AG04450 (cell line): Measurements from ENCODE around the genes RBPMS2 and ANKDD1A.

DNA sequence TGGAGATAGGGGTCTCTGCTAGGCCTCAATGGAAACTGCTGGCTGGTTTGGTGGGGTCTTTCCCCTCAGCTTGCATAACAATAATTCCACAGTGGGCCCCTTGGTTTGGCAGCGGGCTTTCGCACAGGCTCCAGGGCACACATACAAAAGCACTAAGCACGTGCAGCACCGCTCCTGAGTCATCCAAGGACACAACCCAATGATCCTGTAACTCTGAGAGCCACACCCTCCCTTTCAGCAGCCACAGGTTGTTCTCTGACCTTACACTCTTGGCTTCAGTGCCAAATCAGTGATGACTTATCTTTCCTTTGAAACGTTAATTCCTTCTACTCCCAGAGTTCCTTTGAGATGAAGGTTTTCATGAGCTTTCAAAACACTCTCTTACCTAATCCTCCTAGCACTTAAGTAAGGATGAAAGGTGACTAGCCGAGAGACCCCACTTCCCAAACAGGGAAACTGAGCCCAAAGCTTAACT lies 41.6 kb downstream of the DAPK2 start:
- CAGE, long polyA plus RNA = no peak
- RRBS = no CpG with 5 or more reads among the region's 6 CpGs

DNA sequence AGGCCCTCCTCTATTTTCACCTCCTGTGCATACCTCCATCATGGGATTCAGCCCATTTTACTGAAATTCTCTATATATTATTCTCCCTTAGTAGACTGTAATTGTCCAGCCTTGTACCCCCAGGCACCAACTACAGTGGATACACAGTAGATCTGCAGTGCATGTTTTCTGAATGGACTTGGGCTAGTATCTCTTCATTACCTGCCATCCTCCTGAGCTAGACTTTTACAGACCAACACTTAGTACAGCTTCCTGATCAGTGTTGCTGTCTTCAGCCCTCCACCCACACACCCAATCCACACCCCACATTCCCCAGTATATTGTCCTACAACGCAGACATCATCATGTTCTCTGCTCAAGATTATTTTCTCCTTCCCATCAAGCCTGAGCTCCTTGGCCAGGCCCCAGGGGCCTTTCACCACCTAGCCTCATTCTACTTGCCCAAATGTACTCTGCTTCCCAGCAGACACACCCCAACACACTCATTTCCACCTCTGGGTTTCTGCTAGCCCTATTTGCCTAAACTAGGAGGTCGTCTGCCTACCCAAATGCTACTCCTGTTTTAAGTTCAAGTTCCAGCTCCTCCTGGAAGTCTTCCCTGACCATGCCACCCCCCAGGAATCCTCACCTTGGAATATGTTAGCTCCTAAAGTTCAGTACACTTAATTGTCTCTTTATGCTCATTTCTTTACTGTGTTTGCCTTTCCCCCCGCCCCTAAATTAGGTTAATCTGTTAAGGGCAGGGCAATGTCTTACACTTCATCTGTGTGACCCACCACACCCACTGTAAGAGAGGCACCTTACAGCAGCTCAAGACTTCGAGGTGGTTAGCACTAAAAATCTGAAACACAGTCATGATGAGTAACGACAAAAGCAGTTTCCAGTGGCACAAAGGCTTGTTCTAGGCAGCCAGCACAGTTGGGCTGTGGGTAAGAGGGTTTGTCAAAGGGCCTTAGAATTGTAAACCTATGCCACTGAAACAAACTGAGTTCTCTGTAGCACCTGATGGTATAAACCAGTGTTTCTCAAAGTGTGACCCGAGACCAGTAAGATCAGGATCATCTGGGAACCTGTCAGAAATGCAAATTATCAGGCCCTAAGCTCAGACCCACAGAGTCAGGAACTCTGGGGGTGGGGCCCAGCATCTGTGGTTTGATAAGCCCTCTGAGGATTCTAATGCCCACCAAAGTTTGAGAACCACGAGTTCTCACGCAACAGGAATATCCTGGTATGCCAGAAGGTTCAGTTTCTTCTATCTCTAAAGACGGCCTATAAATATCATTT lies 36.8 kb downstream of the DAPK2 start:
- CAGE, long polyA plus RNA = no peak
- RRBS = no CpG with 5 or more reads among the region's 9 CpGs

- CAGE, long polyA plus RNA = no peak
- RRBS = no CpG with 5 or more reads among the region's 16 CpGs
Observed at GRCh38 chr15:64156523-64157346, 5.2 kb downstream of the SNX22 start.

DNA sequence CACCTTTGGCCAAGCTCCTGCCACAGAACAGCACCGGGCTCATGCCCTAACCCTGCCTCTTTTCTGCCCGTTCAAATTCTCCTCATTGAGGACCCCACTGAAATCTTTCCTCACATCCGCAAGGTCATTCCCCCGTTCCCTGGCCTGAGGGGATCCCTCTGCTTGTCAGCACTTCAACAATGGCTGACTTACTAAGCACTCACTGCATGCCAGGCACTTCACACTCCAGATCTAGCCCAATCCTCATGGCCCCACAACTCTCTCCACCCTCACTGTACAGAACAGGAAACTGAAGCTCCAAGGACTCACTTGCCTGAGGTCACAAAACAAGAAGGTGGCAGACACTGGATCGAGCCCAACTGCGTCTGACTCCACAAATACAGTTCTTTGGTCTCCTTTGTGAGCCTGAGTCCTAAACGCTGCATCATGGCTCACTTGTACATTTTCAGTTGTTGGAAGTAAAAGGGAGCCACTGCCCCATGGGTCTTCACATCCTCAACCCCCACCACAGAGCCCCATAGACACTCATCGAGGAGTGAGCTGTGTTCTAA lies 4.0 kb downstream of the PPIB start:
- CAGE, long polyA plus RNA = no peak
- RRBS = 100% methylated on average over 1 of the region's 8 CpGs

- CAGE, long polyA plus RNA = no peak
- RRBS = no CpG with 5 or more reads among the region's 5 CpGs
Observed at GRCh38 chr15:64246664-64247217, 83.9 kb upstream of the PPIB start.

DNA sequence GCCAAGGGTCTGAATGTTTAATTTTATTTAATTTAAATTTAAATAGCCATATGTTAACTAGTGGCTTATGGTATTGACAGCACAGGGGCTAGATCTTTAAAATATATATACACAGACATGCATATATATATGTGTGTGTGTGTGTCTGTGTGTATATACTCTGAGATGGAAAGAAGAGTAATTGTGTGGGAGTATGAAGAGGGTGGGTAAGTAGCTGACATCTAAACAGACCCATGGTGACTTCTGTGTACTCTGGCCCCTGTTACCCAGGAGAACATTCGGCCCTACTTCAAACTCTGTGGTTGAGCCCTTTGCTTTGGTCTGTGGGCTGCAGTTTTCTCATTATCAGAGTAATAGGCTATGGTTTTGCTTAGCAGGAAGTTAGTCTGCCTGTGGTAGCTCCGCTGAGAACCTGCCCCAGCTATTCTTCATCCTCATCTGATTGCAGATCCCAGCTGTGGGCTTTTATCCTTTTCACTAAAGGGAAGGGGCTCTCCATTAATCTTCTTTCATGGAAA lies 141.4 kb downstream of the RBPMS2 start:
- CAGE, long polyA plus RNA = no peak
- RRBS = no CpG with 5 or more reads among the region's 2 CpGs

DNA sequence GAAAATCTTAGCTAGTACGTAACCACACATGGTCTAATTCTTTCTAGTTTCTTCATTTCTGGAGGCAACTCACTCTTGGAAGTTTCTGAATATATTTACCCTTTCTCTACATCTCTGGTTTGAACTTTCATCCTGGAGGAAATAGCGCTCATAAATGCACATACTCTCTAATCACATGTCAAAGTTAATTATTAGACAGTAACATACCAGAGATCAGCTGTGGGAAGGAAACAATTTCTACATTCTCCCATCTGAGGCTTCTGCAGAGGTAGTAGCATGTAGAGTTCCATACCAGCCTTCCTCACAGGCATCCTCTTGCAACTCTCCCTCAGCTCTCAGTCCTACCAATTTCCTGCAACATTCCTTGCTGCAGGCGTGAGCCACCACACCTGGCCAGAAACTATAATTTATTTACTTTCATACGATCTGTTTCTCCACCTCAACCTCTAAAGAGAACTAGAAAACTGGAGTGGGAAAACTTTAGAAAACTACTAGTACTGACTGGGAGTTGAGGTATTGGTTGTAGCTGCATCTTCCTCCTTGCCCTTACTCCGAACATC lies 132.4 kb downstream of the RBPMS2 start:
- CAGE, long polyA plus RNA = no peak
- RRBS = no CpG with 5 or more reads among the region's 5 CpGs

DNA sequence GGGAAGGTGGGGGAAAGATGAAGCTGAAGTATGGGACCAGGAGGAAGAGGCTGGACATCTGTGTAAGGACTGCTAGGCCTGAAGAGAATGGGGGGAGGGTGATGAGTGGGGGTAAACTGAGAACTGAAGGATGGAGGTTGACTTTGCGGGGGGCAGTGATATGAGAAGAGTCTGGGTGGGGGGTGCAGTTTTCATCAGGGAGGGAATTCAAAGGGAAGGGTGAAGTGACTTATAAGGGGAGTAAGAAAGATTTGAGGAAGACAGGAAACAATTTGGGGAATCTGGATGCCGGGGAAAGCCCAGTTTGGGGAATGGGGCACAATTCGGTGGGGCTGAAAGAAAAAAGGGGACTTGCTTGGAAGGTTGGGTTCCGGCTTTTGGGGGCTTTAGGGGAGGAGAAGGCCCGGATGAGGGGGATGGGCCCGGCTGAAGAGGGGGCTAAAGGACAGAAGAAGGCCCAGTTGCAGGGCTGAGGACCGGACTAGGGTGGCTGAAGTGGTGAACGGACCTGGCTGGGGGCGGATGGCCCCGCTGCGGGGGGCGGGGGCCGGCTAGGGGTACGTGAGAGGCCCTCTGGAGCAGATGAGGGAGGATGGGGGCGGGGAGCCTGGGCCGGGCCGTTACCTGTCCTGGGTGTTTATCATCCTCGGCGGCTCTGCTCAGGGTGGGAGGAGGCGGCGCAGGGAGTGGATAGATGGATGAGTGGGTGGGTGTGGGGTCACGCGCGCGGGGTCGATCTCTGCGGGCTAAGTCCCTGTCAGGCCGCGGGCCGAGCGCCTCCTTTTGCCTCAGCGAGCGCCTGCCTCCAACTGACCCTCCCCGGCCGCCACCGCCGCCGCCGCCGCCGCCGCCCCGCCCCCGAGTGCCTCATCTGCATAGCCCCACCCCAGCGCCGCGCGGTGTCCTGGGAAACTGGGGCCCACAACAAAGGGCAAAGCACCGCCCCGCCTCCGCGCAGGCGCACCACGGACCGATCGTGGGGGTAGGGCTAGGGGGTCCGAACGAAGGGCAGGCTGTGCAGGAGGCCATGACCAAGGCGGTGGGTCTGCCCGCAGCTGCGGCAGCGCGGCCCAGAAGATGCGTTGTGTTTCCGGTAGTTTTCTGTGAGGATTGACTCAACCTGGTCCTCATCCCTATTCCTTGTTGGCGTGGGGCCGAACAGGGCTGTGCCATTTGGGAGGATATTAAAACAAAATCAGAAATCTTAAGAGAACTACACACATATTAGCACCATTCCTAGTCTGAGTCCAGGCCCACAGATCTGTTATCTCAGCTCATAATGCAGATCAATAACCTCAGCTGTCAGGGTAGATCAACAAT lies 72.5 kb downstream of the RBPMS2 start:
- CAGE, long polyA plus RNA = no peak
- RRBS = 3% methylated on average over 12 of the region's 67 CpGs

DNA sequence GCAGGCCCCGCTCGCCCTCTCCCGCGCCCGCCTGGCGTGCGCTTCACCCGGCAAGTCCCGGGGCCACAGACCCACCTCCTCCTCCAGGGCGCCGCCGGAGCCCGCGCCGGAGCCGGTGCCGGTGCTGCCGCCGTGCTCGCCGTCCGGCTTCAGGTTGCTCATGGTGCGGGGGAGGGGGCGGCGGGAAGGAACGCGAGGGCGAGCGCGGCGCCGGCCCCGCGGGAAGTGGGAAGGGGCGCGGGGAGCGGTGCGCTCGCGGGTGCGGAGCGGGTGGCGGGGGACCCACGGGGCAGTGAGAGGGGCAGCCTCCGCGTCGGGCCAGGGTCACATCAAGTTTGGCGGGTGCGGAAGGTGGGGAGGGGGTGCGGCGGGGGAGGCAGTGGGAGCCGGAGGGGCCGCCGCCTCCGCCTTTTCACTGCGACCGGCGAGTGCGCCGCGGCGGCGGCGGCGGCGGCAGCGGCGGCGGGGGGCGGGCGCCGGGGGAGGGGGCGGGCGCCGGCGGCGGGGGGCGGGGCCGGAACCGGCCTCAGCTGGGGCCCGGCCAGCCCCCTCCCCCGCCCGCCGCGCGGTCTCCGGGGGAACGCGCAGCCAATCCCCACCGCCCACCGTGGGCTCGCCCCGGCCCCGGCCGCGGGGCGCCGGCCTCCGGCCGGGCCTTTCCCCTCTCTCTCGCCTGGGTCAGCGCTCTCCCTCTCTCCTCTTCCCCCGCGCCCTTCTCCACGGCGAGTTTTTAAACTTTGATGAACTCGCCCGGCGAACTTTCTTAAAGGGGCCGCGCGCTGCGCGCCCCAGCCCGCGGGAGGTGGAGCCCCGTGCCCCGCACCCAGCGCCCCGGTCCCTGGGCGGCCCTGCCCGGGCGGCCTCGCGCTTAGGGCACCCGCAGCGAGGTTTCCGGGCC lies at the start of gene RBPMS2:
RBPMS2 (minus strand) TSS at position 432 of the 898 bp plus-strand sequence.
- CAGE, long polyA plus RNA = no peak
- RRBS = 5% methylated on average over 68 of the region's 128 CpGs

GRCh38 chr15:64911221-64912699 lies at the start of gene ANKDD1A:
Gene ANKDD1A, plus strand, starts transcription at chr15:64911902.
- CAGE, long polyA plus RNA = no peak
- RRBS = 2% methylated on average over 21 of the region's 91 CpGs

DNA sequence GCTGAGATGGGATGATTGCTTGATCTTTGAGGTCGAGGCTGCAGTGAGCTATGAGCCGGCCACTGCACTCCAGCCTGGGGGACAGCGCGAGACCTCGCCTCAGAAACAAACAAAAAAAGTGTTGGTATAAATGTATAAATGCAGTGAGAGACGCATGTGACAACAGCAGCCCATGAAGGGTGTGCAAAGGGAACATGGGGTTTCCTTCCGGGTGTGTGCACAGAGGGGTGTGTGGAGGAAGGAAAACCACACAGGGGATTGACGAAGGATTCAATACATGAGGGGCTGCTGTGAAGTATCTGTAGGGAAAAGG lies 1.2 kb downstream of the MTFMT start:
- CAGE, long polyA plus RNA = no peak
- RRBS = no CpG with 5 or more reads among the region's 8 CpGs

DNA sequence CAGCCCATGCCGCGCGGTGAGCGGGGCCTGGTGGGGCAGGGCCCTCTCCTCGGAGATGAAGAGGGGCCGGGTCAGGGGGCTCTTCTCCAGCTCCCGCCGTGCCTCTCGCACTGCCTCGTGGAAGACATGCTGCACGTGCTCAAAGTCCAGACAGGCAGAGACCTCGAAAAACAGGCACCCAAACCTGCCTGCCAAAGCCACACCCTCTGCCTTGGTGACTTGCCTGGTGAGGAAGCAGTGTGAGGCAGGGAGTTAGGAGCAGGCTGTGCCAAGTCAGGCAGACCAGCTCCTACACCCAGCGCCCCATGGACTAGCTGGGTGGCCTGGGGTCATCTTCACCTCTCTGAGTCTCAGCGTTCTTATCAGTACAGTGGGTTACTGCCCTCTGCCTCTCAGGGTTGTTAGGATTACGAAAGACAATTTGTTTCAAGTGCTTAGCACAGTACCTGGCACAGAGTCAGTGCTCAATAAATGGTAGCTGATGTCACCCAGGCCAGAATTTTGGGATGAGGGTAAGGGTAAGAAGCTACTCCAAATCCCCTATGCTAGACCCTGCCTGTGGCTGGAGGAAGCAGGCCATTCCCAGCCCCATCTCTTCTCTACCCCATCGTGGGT lies 10.0 kb downstream of the SLC51B start:
- CAGE, long polyA plus RNA = no peak
- RRBS = no CpG with 5 or more reads among the region's 16 CpGs

DNA sequence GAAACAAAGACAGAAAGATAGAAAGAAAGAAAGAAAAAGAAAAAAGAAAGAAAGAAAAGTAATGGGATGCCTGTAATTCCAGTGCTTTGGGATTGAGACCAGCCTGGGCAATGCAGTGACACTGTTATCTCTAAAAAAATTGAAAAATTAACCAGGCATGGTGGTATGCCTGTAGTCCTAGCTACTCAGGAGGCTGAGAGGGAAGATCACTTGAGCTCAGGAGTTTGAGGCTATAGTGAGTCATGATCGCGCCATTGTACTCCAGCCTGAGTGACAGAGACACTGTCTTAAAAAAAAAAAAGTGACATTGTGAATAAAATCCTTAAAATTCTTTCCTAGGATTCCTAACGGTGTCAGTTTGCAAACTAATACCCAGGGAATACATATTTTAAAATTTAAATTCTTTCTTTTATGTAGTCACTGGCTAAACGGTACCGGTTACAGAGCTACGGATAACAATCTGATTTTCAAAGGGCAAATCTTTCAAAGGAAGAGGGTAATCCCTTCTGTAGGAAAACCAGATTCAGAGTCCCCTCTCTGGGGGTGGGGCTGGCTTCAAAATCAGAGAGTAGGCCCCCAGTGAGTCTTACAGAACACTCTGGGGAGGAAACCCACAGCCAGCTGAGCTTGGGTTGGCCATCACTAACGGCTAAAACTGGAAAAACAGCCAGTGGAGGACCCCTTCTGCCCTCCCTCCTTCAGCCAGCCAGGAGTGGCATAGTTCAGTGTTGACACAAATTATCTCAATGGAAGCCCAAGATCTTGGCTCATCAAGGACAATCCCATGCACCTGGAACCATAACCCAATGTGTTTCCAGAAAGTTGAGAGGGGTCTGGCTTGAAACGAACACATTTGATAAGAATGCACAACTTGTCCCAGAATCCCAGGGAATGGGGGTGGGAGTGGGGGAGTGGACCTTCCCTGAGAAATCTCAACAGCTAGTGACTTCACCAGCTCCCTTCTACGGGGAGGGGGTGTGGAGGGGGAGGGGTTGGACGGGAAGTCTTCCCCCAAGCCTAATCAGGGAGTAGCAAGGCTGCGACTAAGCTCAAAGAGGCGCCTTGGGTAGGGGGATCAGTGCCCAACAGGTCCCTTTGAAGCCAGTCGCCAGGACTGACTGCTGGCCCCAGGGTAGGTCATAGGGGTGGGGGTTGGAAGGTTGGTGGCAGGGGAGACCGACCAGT lies 1.2 kb downstream of the RASL12 start:
- CAGE, long polyA plus RNA = no peak
- RRBS = no CpG with 5 or more reads among the region's 14 CpGs

GRCh38 chr15:65067407-65067630 lies 472 bp downstream of the RASL12 start:
- CAGE, long polyA plus RNA = no peak
- RRBS = no CpG with 5 or more reads among the region's 6 CpGs

DNA sequence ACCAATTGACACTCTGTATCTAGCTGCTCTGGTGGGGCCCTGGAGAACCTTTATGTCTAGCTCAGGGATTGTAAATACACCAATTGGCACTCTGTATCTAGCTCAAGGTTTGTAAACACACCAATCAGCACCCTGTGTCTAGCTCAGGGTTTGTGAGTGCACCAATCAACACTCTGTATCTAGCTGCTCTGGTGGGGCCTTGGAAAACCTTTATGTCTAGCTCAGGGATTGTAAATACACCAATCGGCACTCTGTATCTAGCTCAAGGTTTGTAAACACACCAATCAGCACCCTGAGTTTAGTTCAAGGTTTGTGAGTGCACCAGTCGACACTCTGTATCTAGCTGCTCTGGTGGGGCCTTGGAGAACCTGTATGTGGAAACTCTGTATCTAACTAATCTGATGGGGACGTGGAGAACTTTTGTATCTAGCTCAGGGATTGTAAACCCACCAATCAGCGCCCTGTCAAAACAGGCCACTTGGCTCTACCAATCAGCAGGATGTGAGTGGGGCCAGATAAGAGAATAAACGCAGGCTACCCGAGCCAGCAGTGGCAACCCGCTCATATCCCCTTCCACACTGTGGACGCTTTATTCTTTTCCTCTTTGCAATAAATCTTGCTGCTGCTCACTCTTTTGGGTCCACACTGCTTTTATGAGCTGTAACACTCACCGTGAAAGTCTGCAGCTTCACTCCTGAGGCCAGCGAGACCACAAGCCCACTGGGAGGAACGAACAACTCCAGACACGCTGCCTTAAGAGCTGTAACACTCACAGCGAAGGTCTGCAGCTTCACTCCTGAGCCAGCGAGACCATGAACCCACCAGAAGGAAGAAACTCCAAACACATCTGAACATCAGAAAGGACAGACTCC lies 685 bp upstream of the KBTBD13 start:
- CAGE, long polyA plus RNA = no peak
- RRBS = no CpG with 5 or more reads among the region's 14 CpGs

DNA sequence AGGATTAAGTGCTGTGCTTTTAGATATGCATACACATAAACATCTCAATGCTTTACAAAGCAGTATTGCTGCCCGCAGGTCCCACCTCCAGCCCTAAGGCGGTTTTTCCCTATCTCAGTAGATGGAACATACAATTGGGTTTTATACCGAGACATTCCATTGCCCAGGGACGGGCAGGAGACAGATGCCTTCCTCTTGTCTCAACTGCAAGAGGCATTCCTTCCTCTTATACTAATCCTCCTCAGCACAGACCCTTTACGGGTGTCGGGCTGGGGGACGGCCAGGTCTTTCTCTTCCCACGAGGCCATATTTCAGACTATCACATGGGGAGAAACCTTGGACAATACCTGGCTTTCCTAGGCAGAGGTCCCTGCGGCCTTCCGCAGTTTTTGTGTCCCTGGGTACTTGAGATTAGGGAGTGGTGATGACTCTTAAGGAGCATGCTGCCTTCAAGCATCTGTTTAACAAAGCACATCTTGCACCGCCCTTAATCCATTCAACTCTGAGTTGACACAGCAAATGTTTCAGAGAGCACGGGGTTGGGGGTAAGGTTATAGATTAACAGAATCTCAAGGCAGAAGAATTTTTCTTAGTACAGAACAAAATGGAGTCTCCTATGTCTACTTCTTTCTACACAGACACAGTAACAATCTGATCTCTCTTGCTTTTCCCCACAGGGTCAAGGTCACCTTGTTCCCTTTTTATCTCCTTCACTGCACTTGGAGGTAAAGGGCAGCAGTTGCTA lies 15.7 kb upstream of the CILP start:
- CAGE, long polyA plus RNA = no peak
- RRBS = no CpG with 5 or more reads among the region's 12 CpGs

GRCh38 chr15:65303409-65304495 lies 17.1 kb upstream of the PARP16 start:
- CAGE, long polyA plus RNA = no peak
- RRBS = 4% methylated on average over 3 of the region's 37 CpGs

DNA sequence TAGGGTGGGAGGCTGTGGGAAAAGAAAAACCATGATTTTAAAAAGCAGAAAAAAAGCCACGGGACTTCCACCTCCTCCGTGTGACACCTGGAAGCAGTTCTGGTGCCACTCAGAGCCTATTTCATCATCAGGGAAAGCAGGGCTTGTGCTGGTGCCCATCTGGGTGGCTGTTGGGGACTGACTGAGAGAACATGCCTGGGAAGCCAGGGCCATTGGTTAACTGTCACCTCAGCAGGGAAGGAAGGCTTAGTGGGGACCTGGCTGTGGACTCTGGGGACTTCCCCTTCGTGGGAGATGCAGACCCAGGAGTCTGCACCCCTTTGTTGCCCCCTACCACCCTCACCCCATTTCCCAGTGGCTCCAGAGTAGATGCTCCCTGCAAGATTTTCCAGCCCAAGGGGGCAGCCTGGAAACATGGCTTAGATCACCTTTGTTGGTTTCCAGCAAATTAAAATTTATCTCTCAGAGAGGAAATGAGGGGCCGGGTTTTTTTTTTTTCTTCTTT lies 25.2 kb upstream of the PARP16 start:
- CAGE, long polyA plus RNA = no peak
- RRBS = no CpG with 5 or more reads among the region's 4 CpGs

GRCh38 chr15:65414666-65415753 lies 7.7 kb downstream of the IGDCC4 start:
- CAGE, long polyA plus RNA = no peak
- RRBS = 30% methylated on average over 2 of the region's 15 CpGs

DNA sequence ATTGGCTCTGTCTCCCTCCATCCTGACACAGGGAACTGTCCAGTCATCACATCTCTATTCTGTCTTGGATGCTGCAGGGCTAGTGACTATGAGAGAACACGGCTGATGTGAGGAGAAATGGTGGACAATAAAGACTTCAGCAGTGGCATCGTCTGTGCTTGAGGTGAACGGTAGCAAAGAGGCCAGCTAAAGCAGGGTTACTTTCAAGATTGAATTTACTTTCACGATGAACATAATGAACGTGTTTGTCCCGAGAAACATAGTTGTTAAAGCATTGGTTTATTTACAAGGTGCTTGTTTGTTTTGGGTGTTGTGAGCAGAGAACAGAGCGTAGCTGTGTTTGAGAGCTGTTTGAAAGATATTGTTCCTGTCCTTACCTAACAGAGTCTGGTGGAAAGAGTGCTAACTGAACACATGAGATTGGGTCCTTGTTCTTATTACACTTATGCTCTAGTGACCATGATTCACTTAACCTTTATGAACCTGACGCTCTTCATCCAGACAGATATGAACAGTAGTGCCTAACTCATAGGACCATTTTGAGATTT lies 4.1 kb downstream of the HACD3 start:
- CAGE, long polyA plus RNA = no peak
- RRBS = no CpG with 5 or more reads among the region's 8 CpGs